ENCODE data around the genes HBP1 and SLC26A3.

GRCh38 chr7:107168857-107169628, at the start of gene HBP1:
Gene HBP1, plus strand, starts transcription at chr7:107169003.
- PRO-cap: bidirectional peak, plus-strand start at chr7:107169003, minus-strand start at chr7:107168680
- RAMPAGE, long total RNA: start-site peak on the plus strand at chr7:107168993-107169009, 1,113 reads

- PRO-cap: unidirectional peak, minus-strand start at chr7:107581510
- RAMPAGE, long total RNA: no peak
These were observed 1.4 kb downstream of the BCAP29 start for GRCh38 chr7:107581246-107581961.

- PRO-cap: unidirectional peak, plus-strand start at chr7:107744606
- RAMPAGE, long total RNA: no peak
These were observed 463 bp downstream of the CBLL1 start for GRCh38 chr7:107744492-107744718.

DNA sequence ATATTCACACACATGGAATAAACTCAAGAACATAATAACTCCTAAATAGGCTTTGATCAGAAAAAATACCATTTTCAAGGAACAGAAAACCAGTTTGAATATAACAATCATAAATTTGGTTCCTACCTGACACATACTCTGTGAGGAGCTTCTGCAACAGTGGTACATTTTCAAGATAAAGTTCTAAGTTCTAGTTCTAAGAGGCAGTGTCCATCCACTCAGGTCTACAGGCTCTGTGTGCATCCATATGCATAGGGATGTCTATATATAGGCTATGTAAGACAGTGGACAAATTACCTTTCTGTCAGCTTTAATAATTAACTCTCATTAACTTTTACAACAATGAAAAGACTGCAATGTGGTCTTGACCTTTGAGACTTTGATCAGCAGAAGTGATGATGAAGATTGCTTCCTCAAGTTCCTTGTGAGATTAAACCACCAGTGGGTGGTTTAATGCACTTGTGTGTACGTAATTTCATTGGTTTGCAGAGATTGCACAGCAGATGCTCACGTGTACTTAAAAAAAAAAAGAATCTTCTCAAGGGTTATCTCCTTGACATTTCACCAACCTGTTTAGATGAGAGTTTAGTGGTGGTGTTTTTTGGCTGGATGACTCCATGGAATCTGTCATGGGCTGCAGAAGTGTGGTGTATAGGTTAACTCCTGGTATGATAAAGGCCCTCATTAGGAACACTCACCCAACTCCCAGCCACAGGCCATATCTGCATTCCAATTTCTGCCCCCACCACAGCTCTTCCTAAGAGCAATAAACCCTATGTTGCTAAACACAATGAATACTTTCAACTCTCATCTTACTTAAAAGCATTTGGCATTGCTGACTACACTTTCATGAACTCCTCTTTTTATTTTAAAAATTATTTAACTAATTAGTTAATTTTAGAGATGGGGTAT, at the start of gene SLC26A3:
Gene SLC26A3, minus strand, starts transcription at position 239 of the 912 bp plus-strand sequence.
- PRO-cap: no peak
- RAMPAGE, long total RNA: no peak

DNA sequence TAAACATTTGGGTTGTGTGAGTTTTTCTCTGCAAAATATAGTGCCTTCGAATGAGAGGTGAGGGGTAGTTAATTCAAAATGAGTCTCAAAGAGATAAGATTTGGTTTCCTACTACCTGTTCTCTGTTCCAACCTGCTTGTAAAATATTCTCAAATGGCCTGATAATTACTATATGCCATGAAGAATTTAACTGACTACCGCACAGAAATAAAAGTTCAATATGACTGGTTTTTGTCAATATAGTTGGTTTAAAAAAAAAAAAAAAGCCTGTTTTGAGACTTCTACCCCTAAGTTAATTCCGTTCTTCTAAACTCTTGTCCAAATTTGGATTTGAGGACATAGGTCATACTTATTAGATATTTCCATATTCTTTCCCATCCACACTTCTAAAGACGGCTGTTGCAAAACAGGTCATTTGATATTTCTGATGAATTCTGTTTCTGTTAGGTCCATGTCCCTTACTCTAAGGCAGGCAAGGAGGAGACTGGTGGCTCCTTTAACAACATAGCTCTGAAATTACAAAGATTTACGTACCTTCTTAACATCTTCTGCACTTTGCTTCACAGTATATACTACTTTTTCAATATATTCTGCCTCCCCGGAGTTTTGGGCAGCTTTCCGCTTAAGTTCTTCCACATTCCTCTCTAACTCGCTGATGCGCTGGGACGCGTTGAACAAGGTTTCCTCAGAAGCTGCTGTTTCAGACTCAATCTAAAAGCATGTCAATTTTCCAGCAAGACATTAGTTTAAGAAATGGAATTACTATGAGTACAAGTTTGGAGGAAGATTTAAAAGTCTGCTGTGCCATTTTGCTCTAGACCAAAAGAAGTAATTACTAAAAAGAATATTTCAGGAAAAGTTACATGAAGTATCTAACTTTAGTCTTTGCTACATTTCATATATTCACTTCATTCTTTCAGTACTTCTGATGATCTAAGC, 34.9 kb downstream of the DLD start:
- PRO-cap: no peak
- RAMPAGE, long total RNA: start-site peak on the minus strand centred at position 564 of the sequence, 25 bp wide, 25 reads; start-site peak on the minus strand centred at position 642 of the sequence, 16 bp wide, 29 reads

DNA sequence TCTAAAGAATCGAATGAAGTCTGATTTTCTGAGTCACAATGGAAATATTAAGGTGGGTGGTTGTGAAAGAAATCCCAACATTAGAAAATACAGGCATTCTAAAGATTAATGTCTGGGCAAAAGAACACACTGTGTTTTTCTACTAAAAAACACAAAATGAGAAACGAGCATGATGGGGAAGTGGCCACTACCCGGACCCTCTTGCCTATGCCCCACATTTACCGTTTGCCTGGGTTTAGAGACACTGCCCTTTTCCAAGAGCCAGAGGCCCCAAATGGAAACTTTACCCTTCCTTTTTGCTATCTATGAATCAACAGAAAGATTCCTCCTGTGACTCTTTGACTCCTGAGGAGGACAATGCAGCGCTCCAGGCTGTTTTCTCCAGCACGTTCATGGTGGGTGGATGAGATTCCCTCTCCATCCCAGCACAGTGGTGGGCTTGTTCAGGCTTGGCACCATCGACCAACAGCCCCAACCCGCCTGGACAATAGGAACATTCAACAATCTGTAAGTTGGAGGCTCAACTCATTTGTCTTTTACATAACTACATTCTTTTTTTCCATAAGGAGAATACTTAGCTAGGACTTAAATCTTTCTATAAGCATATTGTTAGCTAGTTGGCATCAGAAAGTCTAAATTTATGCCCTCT, 55.8 kb downstream of the DLD start:
- PRO-cap: no peak
- RAMPAGE, long total RNA: no peak

GRCh38 chr7:107974724-107975729, 27.9 kb downstream of the LAMB1 start:
- PRO-cap: no peak
- RAMPAGE, long total RNA: no peak

- PRO-cap: no peak
- RAMPAGE, long total RNA: no peak
These were observed 40.0 kb downstream of the NRCAM start for GRCh38 chr7:108416186-108416755.

DNA sequence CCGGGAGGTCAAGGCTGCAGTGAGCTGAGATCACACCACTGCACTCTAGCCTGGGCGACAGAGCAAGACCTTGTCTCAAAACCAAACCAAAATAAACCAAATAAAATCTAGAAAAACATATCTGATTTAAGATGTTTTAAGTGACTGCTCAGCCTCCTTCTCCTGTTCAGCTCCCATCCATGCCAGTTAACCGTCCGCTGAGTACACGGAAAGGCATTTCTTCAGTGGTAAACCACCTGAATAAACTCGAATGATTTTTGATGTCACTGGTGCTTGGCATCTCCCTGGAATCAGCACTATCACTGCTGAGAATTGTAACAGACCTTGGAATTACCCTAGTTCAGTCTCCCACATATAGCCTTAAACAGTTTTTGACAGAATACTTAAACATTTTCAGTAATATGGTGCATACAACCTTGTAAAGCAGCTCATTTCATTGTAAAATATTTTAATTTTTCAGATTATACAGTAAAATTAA, 24.1 kb upstream of the NRCAM start:
- PRO-cap: no peak
- RAMPAGE, long total RNA: no peak

- PRO-cap: no peak
- RAMPAGE, long total RNA: no peak
These were observed 1.3 kb downstream of the PNPLA8 start for GRCh38 chr7:108524585-108525128.

- PRO-cap: no peak
- RAMPAGE, long total RNA: no peak
These were observed 789 bp downstream of the DNAJB9 start for GRCh38 chr7:108570378-108570947.

DNA sequence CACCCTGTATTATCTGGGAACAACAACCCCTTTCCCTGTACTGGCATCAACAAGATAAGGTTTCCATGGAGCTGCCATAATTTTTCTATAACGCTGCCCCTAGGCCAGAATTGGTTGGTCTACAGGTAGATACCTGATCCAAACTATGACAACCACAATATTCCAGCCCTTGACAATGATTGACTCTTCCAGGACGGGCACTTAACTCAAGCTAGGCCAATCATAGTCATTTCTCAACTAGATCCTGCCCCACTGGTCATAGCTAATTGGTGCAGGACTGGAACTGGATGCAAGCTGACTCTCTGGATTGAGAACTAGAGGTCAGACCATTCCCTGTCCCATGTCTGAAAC, 218.5 kb upstream of the LRRN3 start:
- PRO-cap: no peak
- RAMPAGE, long total RNA: start-site peak on the minus strand centred at position 110 of the sequence, 210 bp wide, 19 reads

DNA sequence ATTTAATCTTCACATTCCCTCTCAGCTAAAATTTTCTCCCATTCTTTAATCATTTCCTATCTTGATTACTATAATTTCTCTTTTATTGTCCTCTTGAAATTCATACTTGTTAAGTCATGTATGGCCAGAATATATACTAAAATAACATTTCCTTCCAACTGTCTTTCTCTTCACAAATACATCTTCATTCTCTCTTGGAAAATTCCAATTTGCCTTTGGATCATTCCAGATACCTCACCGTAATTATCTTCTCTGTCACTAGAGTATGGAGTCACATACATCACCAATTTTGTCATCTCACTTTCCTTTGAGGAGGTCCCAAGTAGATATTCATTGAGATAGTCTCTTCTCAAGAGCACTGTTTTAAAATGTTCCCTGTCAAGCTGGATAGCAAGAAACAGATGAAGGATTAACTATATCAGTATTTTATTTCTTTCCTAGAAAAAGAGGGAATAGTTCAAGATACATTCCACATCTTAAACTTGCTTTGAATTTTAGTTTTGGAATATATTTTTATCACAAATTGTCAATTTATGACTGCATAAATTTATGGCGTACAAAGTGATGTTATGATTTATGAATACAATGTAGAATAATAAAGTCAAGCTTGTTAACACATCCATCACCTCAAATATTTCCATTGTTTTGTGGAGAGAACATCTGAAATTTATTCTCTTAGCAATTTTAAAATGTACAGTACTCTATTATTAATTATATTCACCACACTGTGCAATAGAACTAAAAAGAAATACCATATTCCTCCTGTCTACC, 125.1 kb downstream of the LRRN3 start:
- PRO-cap: no peak
- RAMPAGE, long total RNA: start-site peak on the minus strand centred at position 325 of the sequence, 270 bp wide, 26 reads

DNA sequence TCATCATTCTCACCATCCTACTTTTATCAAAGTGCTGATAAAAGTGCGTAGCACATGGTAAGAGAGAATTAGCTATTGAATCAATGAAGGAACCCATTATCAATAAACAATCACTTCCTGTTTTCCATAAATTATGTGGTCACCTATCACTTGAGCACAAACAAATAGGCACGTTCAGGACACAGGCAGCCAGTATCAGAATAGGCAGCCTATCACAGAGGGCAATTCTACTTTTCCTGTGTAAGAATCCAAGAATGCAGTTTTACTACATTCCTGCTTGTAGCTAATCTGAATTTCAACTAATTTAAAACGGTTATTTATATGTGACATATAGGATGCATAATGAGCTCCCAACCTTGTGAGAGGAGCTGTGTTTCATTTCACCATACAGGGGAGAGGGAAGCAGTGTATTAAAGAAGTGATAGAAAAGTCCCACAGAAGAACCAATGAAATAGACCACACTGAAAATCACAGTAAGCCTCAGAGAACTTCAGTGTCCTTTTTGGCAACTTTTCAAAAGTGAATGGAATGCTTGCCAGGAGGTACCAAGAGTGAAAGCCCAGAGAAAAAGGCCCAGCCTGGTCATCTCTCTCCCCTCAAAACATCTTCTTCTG, 1.5 kb downstream of the IMMP2L start:
- PRO-cap: no peak
- RAMPAGE, long total RNA: no peak

- PRO-cap: no peak
- RAMPAGE, long total RNA: start-site peak on the minus strand at chr7:111859061-111859140, 7 reads
These were observed 296.5 kb upstream of the IMMP2L start for GRCh38 chr7:111858646-111859356.

GRCh38 chr7:112059798-112060326, 146.3 kb downstream of the DOCK4 start:
- PRO-cap: no peak
- RAMPAGE, long total RNA: no peak

DNA sequence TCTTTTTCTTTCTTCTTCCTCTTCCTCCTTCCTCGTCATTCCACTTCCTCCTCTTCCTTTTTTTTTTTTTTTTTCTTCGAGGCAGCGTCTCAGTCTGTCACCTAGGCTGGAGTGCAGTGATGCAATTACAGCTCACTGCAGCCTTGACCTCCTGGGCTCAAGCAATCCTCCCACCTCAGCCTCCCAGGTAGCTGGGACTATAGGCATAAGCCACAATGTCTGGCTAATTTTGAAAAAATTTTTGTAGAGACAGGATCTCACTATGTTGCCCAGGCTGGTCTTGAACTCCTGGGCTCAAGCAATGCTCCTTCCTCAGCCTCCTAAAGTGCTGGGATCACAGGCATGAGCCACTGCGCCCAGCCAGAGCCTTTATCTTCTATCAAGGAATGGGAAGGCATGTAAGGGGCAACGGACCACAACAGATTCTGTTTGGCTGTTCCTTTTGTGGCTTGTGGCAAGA, 100.5 kb downstream of the DOCK4 start:
- PRO-cap: no peak
- RAMPAGE, long total RNA: no peak

- PRO-cap: no peak
- RAMPAGE, long total RNA: no peak
These were observed 76.3 kb downstream of the DOCK4 start for GRCh38 chr7:112129711-112130503.

DNA sequence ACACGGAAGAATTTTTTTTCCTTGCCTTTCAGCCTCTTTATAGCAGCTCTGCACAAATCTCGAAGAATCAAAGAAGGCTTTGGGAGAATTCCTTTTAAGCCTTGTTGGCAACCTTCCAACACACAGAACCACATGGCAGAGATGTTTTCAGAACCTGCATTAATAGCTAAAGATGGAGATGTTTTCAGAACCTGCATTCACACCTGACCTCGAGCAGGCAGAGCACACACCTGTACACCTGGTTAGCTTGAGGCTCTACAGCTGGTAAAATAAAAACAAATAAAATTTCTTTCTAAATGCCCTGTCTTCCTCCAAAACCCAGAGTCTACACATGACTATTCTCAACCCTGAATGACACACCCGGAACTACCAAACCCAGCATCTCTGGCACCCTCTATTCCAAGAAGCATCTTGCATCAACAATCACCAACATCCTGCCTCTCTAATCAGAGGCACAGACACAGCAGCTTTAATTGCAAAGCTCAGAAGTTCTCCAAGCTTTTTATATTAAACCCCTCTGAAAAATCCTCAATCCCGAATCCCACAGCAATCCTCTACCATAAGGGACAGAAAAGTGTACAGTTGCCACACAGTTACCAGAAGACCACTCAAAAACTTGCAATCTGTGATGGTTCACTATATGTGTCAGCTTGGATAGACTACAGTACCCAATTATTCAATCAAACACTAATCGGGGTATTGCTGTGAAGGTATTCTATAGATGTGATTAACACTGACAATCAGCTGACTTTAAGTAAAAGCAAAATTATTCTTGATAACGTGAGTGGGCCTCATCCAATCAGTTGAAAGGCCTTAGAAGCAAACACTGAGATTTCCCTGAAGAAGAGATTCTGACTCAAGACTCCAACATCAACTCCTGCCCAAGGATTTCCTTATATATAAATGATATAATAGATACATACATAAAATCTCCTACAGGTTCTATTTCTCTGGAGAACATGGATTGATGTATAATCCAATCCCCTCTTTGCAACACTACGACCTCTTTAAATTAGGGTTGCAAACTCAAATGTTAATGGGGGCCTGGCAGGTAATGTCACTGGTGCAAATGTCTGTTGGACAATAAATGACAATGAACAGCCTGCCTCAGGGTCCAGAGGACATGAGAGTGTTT, 65.1 kb downstream of the DOCK4 start:
- PRO-cap: no peak
- RAMPAGE, long total RNA: start-site peak on the minus strand centred at position 109 of the sequence, 96 bp wide, 11 reads

GRCh38 chr7:112203972-112204536, 2.1 kb downstream of the DOCK4 start:
- PRO-cap: no peak
- RAMPAGE, long total RNA: start-site peak on the minus strand at chr7:112203969-112204433, 23 reads

All from vagina (tissue), 1 donor.